Skeletal muscle satellite cell (primary cell): ENCODE data around the gene RABL2B.

- CAGE, long polyA plus RNA: no peak
These were observed 28.7 kb downstream of the SBF1 start for GRCh38 chr22:50446131-50446480.

DNA sequence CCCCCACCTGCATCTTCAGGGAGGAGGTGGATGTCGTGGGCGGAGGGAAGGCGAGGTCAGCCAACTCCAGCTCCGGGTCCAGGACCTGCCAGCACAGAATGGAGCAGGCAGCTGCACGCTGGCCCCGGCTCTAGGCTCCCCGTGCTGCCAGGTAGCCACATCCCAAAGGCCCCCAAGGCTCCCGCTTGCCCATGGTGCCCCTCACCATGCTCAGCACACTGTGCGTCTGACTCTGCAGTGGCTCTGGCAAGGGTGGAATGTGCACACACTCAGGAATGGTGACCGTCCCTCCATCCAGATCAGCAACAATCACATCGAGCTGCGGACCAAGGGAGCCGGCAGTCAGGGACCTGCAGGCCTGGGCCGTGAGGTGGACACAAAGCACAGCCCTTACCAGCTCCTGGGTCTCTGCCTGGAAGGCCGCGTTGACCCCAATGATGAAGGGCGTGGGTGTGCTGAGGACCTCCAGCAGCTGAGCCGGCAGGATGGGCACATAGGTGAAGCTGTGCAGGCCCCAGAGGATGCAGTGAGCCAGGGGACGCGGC, 9.0 kb downstream of the SBF1 start:
- CAGE, long polyA plus RNA: no peak

DNA sequence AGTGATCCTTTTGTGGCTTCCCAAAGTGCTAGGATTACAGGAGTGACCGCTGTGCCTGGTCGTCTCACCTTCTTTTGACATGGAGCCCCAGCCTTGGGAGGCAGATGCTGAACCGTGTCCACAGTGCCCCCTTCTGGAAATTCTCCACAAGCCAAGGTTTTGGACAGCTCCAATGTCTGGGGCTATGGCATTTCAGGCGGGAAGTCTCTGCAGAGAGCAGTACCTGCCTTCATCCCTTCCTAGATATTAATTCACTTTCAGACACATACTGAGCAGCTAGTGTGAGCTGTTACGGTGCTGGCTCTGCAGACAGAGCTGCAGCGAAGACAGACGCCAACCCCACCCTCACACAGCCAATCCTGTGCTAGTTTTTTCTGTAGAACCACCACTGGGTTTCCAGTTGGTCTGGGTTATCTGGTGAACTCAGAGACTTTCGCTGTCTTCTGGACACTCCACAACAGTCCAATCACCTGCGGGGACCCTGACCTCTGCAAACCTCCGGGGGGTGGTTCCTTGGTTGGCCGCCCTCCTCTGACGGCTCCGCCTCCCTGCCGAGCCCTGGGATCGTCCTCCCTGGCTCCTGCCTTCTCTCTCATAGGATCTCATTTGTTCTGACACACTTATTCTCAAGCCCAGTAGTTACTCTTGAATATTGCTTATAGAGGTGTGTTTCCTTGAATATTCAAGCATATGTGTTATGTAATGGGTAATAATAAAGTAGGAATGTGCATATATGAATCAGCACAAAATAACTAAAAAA, 9.1 kb downstream of the LMF2 start:
- CAGE, long polyA plus RNA: no peak

- CAGE, long polyA plus RNA: no peak
These were observed 2.2 kb upstream of the SCO2 start for GRCh38 chr22:50527538-50528064.

- CAGE, long polyA plus RNA: no peak
These were observed 4.1 kb upstream of the KLHDC7B start for GRCh38 chr22:50541644-50542042.

DNA sequence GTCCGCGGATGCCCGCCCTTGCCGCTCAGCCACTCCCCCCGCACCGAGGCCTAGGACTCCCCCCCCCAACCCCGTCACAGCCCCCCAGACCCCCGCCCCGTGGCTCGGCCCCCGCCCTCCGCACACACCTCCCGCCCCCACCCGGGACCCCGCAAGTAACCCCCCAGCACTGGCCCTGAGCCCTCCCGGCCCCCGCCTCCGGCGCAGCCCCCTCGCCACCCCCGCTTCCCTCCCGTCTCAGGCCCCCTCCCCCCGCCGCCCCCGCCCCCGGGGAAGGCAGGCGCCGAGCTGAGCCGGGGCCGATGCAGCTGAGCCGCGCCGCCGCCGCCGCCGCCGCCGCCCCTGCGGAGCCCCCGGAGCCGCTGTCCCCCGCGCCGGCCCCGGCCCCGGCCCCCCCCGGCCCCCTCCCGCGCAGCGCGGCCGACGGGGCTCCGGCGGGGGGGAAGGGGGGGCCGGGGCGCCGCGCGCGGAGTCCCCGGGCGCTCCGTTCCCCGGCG, 46.2 kb upstream of the ARSA start:
- CAGE, long polyA plus RNA: no peak

GRCh38 chr22:50683757-50684773, 53.9 kb upstream of the ACR start:
- CAGE, long polyA plus RNA: no peak

GRCh38 chr22:50720366-50720684, 17.7 kb upstream of the ACR start:
- CAGE, long polyA plus RNA: no peak

GRCh38 chr22:50721657-50722231, 16.3 kb upstream of the ACR start:
- CAGE, long polyA plus RNA: no peak

DNA sequence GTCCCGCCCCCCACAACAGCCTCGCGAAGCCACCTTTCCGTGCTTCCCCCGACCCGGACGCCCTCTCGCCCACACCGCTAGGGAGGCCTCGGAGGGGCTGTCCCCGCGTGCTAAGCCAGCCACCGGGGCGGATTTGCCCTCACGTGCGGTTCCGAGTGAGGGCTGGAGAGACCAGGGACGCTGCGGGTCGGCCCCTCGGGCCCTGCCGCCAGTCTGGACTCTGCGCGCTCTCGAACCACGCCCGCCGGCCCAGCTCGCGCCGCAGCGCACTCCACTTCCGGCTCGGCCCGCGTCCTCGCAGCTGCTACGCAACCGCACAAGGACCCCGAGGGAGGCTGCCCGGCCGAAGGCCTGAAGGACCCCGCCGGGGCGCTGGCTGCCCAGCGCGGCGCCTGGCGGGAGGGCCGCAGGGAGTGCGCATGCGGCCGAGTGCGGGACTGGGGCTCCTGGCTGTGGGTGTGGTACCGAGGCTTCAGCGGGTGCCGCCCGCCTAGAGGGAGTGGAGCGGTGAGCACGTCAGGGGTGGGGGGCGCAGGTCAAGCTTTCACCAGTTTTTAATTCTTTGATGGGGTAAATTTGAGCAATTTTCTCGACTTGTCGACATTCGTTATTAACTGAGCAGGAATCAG, at the start of gene RABL2B:
Gene RABL2B, minus strand, starts transcription at position 279 of the 629 bp plus-strand sequence.
- CAGE, long polyA plus RNA: start-site peak on the minus strand centred at position 274 of the sequence, 22 bp wide, 53 and 82 reads in 2 replicates; start-site peak on the plus strand centred at position 446 of the sequence, 39 bp wide, 701 and 866 reads in 2 replicates